Cytotoxic T cell (primary cell): ENCODE data around the gene COL4A1.

DNA sequence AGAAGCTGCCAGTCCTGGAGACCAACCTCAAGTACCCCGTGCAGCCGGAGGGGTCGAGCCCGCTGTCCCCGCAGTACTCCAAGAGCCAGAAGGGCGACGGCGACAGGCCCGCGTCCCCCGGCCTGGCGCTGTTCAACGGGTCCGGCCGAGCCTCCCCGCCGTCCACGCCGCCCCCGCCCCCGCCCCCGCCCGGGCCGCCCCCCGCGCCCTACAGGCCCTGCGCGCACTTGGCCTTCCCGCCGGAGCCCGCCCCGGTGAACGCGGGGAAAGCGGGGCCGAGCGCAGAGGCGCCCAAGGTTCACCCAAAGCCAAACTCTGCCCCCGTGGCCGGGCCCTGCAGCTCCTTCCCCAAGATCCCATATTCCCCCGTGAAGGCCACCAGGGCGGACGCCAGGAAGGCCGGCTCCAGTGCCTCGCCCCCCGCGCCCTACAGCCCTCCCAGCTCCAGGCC, 511.4 kb downstream of the MYO16 start:
- PRO-cap, 2 experiments: no peak in any of the 2 experiments

- PRO-cap, 2 experiments: no peak in any of the 2 experiments
These were observed 476.3 kb downstream of the IRS2 start for GRCh38 chr13:109309858-109310612.

GRCh38 chr13:109397246-109397618, 389.2 kb downstream of the IRS2 start:
- PRO-cap, 2 experiments: no peak in any of the 2 experiments

- PRO-cap, 2 experiments: no peak in any of the 2 experiments
These were observed 306.3 kb downstream of the IRS2 start for GRCh38 chr13:109479963-109480645.

DNA sequence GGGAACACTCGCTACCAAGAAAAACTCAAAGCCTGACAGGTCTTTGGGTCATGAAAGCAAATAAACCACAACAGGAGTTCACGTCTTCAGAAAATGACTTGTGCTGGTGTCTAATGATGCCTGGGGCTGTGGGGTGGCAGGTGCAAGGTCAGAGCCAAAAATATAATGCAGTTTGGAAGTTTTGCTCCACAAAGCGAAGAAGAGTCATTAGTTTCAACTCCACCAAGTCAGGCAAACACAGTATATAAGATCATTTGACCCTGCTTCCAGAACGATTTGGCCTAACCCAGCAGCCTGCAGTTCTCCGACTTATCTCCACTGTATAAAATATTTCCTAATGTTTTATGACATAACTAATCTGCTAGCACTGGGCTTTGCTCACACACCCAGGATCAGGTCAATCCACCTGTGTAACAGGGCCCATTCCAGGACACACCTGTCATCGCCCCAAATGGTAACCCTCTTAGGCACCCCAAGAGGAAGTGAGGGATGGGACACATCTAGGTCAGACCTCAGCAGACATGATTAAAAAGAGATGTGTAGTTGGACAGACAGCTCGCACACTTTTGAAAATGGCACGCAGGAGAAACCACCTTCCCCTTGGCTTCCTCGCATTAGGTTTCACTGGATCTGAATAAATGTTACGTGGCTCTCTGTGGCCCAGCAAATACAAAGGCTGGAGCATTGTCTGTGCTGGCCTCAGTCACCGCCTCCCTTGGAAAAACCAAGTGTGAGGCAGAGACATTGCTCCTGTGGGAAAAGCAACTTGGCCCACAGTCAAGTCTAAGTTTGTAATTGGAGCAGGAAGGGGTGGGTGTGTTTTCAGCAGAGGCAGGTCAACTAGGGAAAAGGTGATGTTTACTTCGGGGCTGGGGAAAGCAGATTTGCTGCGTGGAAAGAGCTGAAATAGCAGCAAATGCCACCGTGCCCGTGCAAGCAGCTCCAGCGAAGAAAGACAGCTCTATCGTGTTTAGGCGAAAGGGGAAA, 101.8 kb downstream of the IRS2 start:
- PRO-cap, 2 experiments: no peak in any of the 2 experiments

DNA sequence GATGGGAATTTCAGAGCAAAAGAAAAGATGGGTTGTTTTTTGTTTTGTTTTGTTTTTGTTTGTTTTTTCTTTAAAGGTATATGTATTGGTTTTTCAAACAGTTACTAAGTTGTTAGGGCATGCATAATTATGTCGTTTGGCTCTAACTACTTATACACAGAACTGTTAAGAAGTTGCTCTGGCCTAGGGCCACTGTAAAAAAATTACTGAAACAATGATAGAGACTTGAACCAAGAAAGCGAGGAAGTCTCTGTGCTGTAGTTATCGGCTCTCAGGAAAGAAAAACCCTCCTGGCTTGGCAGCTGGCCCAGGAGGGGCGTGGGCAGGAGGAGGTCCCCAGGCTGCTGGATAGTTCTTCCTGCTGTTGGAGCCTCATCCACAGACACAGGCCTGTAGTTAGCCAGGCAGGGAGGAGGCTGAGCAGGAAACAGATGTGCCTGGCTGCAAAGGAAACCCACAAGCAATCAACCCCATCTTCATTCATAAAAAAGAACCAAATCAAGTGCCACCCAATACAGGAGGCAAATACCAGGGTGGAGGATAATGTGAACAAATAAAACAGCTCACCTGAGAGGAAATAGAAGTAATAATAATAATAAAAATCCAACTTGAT, 86.3 kb downstream of the IRS2 start:
- PRO-cap, 2 experiments: no peak in any of the 2 experiments

DNA sequence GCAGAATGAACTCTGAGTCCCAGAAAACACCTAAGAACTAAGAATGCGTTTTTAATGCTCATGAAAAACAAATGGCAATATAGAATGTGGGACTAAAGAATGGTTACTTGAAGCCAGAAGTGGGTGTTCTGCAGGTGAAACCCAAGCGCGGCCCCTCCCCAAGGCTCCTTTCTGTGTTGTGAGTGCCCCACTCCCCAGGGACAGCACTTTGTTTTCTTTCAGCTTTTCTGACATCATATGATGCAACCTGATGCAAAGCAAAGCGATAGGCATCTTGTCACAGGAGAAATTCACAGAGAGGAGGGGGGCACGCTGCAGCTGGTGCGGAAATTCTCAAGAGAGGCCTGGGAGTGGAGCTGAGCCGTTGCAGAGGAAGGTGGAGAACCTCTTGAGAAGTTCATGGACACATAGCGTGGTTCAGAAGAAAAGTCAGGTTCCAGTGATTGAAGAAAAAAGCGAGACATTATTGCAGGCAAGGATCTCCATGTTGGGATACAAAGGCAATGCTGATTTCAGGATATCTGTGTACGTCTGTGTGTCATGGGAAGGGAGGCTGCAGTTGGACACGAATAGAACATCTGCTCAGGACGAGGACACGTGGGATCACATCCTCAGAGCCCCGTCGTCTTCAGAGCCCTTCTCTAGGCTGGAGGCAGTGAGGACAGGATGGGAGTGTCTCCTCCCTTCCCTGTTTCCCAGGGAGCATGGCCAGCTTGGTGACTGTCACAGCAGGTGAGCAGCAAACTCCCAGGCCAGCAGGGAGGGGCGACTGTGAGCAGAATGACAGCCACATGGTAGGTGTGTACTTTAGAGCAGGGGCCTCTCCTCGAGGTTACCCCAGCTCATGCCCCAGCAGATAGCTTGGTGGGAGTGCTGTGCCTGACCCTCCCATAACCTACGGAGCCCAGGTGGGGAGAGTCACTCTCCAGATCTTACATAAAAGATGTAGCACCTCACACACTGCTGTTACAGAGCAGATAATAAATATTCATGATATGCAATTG, 79.1 kb downstream of the IRS2 start:
- PRO-cap, 2 experiments: no peak in any of the 2 experiments

- PRO-cap, 2 experiments: no peak in any of the 2 experiments
These were observed 29.6 kb downstream of the IRS2 start for GRCh38 chr13:109756703-109757163.

DNA sequence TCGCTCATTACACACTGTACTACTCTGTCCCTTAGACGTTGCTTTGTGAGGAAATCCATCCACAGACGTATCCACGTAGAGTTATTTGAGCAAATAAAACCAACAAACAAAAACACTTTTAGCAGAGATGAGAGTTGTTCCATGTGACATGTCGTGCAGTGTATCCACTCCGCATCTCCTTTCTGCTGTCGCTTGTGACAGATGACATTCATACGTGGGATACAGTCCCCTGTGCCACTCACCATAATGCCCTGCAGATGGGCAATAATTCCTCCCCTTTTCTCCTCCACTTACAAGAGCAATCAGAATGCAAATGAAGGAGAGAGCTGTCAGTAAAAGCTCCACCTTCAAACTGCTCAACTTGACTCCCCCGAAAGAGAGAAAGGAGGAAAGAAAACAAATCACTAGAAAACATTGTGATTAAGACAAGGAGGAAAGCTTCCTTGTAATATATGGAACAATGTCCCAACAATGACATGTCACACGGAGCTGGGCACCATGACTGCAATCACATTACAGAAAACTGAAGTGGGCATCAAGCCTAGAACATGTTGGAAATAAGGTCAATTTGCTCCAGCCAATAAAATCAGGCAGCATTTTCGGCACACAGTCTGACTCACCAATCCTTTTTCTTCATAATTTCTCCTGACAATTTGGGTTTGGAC, 25.9 kb downstream of the IRS2 start:
- PRO-cap, 2 experiments: no peak in any of the 2 experiments

GRCh38 chr13:109781509-109782119, 4.8 kb downstream of the IRS2 start:
- PRO-cap, 2 experiments: peak in 1 of 2 experiments; most common minus-strand start chr13:109781680 (in 1)

DNA sequence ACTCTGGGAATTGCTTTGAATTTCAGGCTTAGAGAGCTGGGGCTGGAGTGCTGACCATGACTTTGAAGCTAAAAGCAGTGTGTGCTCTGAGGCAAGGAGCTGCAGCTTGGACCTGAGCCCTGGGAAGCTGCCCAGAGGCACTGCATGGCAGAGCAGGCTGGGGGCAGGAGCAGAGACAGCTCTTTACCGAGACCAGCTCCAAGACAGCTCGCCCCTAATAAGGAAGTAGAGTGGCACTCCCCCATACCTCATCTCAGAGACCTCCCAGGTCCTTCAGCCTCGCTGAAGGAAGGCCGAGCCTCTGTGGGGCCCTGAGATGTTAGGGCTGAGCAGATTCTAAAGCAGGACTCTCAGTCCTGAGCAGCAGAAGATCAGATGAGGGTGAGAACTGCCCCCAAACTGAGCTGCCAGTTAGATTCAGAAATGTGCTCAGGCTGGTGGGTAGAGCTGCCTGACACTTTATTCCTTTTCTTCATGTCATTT, 200.1 kb downstream of the COL4A1 start:
- PRO-cap, 2 experiments: no peak in any of the 2 experiments

DNA sequence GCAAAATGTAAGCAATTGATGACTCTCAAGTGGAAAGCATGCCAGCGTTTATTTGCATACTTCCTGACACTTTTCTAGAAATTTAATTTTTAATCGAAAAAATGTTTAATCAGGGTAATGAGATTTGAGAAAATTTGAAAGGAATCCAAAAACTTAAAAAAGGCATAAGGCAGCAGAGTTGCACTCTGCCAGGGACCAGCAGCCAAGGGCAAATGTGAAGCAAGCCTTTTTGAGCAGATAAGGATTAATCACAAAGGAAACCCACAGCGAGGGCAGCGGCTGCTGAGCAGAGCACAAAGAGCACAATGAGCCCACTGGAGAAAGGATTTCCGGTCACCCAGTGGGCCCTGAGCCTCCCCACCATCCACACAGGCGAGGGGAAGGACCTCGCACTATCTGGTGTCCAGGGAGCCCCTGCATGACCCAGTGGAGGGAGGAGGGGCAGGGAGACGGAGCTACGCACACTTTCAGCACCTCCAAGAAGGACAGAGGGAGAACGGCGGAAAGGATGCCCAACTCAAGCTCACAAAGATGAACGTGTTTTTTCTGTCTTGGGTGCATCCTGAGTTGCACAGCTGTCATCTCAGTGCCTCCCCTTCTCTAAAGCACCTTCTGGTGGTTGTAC, 40.0 kb downstream of the COL4A1 start:
- PRO-cap, 2 experiments: no peak in any of the 2 experiments

GRCh38 chr13:110280959-110281508, 25.9 kb downstream of the COL4A1 start:
- PRO-cap, 2 experiments: no peak in any of the 2 experiments

GRCh38 chr13:110282439-110282976, 24.4 kb downstream of the COL4A1 start:
- PRO-cap, 2 experiments: no peak in any of the 2 experiments

- PRO-cap, 2 experiments: no peak in any of the 2 experiments
These were observed at the start of gene COL4A1 for GRCh38 chr13:110306929-110307219. Gene COL4A1 (minus strand): TSS chr13:110307157.

DNA sequence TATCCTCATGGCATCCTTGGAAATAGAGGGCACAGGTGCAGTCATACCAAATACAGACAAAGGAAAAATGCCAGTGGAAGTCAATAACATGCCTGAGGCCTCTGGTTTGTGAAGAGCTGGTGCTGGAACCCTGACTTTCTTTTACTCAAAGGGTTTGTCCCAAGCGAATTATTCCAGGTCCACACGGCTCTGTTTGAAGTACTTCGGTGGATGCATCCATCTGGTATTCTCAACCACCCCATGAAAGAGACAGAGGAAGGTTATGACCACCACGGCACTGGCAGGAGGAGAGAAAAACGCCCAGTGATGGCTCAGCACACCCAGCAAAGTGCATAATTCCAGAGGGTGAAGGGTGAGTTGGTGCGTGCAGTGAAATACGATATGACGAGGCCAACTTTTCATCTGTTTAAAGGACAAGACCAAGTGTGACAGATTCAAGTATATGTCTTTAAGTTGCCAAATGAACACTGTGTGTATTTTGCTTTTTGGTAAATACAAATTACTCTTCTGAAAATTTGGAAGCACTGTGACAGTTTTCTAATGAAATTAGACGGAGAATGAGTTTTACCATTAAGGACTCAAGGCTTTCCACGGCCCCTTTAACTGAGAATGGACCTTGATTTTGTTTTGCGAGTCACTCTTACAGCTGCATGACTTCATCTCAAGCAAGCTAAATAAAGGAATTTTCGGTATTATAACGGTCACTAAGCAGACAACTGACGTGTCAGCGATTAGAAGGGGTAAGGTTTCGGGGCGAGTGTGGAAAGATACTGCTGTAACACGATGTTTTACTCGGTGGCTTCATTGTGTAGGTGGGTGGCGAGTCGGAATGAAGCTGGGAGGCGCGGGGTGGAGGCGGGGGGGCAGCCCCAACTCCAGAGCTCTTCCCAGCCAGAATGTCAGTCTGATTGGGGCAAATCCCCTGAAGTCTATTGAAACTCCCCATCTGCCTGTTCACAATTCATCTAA, 22.8 kb downstream of the COL4A2 start:
- PRO-cap, 2 experiments: no peak in any of the 2 experiments

- PRO-cap, 2 experiments: no peak in any of the 2 experiments
These were observed 31.5 kb downstream of the COL4A2 start for GRCh38 chr13:110338246-110339416.

DNA sequence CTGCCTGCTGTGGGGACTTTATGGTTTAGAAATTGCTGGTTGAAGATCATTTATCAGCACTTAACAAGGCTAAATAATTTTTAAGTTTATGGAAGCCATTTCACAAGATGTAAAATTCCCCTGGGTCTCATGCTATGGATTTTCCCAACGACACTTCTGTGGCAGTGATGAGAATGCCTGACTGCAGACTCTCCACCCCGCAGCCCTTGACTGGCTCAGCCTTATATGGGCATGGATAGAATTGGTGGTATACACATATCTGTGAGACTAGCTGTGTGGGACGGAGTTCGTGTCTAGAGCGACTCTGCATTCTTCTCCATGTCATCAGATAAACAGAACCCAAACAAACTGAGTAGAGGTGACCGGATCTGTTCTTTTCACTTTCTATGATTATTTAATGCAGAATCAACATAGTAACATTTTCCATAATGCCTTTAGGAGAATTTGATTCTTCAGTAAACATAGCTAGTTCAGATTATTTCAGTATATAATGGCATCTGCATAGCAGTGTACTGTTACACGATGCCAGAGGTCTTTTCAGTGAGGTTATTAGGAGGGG, 52.9 kb downstream of the COL4A2 start:
- PRO-cap, 2 experiments: no peak in any of the 2 experiments

- PRO-cap, 2 experiments: no peak in any of the 2 experiments
These were observed 117.6 kb downstream of the COL4A2 start for GRCh38 chr13:110424568-110425204.

GRCh38 chr13:110447402-110447951, 114.0 kb downstream of the RAB20 start:
- PRO-cap, 2 experiments: no peak in any of the 2 experiments